Mononuclear cell (primary cell): ENCODE measurements around the gene SFPQ.

DNA sequence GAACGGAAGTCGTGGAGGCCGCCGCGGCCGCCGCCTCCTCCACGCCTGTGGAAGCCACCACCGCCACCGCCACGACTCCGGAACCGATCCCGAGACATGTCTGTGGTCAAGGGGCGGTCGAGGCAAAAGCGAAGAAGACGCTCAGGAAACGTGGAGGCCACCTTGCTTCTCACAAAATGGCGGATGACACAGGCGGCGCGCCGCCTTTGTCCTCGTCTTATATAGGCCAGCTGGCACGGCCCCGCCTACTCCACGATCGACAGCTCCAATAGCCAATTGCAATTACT is at the start of gene SFPQ:
Gene SFPQ (minus strand): TSS at position 194 of the 287 bp plus-strand sequence.
- RRBS, result under 1% methylated on average over 8 of the region's 29 CpGs

DNA sequence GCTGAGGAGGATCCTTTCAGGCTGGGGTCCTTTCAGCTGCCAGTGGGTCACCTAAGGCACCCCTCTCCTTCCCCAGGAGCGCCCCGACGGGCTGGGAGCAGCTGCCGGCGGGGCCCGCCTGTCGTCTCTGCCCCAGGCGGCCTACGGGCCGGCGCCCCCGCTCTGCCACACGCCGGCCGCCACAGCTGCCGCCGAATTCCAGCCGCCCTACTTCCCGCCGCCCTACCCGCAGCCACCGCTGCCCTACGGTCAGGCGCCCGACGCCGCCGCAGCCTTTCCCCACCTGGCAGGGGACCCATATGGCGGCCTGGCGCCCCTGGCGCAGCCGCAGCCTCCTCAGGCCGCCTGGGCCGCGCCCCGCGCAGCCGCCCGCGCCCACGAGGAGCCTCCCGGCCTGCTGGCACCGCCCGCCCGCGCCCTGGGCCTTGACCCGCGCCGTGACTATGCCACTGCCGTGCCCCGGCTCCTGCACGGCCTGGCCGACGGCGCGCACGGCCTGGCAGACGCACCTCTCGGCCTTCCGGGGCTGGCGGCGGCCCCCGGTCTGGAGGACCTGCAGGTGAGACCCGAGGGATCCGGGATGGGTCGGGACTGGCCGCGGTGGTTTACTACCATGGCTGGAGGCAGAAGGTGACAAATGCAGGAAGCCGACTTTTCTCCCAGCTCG is 870 bp downstream of the TFAP2E start:
- RRBS, result 91% methylated on average over 28 of the region's 70 CpGs

GRCh38 chr1:35708450-35709085 is 10.1 kb downstream of the C1orf216 start:
- RRBS, result no CpG with 5 or more reads among the region's 13 CpGs

- RRBS, result no CpG with 5 or more reads among the region's 3 CpGs
Measured at GRCh38 chr1:35751326-35751572, 18.5 kb downstream of the CLSPN start.

DNA sequence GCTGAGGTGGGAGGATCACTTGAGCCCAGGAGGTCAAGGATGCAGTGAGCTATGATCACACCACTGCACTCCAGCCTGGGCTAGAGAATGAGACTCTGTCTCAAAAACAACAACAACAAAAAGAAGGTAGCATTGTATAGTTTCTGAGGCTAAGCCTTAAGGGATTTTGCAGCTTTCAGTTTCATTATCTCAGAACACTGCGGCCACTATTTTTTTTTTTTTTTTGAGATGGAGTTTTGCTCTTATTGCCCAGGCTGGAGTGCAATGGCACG is 9.9 kb upstream of the CLSPN start:
- RRBS, result no CpG with 5 or more reads among the region's 2 CpGs

DNA sequence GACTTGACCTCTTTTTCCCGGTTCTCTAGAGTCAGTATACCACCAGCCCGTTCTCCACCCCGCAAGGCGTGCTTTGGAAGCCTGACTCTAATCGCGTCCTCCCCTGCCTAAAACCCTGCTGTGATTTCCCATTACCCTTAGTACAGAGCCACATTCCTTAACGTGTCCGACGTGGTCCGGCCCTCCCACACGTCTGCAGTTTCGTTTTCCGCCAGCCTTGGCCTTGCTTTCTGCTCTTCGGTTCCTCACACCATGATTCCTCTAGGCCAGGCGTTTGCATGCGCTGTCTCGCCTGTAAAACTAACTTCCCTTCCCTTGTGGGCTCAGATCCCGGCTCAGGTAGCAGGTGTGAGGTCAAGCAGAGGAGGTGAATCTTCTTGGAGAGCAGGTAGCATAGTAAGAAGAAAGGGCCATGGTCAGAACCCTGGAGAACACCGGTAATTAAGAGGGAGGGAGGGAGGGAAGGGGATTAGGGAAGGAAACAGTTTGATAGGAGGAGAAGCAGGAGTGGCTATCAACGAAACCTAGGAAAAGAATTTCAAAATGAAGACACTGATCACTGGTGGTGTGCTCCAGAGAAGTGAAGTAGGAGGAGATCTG is 961 bp downstream of the ADPRS start:
- RRBS, result 10% methylated on average over 2 of the region's 20 CpGs

- RRBS, result no CpG with 5 or more reads among the region's 4 CpGs
Measured at GRCh38 chr1:36135908-36137008, 11.2 kb upstream of the COL8A2 start.

DNA sequence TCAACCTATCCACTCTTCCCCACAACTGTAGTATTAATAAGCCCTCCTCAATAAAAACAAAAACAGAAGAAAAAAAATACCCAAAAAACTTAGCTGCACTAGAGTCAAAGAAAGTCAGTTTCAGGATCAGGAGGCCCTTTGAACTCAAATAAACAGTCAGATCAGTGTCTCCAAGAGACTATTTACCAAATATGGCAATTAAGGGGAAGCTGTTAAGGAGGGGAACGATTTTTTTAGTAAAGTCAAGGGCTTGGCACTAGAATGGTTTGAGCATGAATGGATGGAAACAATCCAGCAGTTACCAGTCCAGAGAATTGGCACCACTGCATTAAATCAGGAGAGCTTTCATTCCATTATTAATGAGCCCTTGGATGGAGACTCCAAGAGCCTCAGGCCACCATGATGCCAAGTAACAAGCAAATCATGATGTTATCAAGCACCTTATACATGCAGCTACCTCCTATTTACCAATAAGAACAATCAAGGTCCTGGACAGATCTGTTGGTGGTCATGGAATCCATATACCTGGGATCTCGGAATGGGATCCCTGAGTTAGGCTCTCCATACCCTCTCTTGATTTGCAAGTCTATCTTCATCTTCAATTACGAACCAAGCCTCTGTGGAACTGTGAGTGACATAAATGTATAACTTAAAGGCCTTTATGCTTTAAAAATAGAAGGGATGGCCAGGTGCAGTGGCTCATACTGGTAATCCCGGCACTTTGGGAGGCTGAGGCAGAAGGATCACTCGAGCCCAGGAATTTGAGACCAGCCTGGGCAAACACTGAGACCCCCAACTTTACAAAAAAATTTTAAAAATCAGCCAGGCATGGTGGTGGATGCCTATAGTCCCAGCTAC is 7.0 kb downstream of the TRAPPC3 start:
- RRBS, result no CpG with 5 or more reads among the region's 5 CpGs

GRCh38 chr1:36155737-36156006 is 288 bp upstream of the MAP7D1 start:
- RRBS, result no CpG with 5 or more reads among the region's 24 CpGs

DNA sequence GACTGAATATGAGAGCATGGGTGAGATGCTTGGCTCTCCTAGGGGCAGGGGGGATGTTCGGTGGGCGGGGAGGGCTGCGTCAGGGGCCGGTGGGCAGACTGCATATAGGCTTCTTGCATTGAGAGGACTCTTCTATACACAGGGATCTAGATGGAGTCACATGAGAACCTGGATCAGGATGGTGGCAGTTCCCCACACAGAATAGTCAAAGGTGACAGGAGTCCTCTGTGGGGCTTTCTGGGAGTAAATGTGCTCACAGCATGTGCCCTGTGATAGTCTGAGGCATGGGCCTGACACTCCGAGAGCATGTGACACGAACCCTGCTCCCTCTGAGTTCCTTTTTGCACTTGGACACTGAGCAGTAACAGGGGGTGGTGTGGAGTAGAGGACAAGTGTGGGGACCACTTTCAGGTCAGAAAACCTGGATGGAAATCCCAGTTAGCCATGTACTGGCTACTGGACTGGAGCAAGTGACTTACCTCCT is 2.2 kb downstream of the MAP7D1 start:
- RRBS, result no CpG with 5 or more reads among the region's 6 CpGs

DNA sequence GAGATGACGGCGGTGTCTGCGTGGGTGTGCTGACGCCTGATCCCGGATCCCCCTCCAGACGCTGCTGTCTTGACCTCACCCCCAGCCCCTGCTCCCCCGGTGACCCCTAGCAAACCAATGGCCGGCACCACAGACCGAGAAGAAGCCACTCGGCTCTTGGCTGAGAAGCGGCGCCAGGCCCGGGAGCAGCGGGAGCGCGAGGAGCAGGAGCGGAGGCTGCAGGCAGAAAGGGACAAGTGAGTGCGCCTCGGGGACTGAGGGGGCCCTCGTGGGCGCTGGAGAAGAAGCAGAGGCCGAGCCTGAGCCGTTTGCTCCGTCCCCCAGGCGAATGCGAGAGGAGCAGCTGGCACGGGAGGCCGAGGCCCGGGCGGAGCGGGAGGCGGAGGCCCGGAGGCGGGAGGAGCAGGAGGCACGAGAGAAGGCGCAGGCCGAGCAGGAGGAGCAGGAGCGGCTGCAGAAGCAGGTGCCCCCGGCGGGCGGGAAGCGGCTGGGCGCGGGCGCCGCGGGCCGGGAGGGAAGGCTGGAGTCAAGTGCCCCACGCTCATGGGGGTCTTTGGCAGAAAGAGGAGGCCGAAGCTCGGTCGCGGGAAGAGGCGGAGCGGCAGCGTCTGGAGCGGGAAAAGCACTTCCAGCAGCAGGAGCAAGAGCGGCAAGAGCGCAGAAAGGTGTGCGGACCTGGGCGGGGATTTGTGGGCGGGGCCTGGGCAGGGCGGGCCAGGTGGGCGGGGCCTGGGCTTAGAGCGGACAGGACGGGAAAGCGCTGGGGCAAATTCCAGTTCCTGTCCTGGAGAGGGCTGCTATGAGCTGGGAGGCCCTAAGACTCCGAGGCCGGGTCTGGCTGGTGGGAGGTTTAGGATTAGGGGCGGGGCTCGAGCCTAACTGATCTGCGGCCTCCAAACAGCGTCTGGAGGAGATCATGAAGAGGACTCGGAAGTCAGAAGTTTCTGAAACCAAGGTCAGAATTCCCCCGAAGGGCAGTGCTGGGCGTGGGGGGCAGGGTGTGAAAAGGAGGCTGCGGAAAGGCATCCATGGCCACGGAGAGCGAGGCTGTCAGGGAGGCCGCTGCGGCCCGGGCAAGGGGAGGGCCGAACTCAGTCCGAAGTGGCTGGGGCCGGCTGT is 22.8 kb downstream of the MAP7D1 start:
- RRBS, result 98% methylated on average over 27 of the region's 85 CpGs

- RRBS, result no CpG with 5 or more reads among the region's 9 CpGs
Measured at GRCh38 chr1:36187732-36188451, 31.9 kb downstream of the MAP7D1 start.

DNA sequence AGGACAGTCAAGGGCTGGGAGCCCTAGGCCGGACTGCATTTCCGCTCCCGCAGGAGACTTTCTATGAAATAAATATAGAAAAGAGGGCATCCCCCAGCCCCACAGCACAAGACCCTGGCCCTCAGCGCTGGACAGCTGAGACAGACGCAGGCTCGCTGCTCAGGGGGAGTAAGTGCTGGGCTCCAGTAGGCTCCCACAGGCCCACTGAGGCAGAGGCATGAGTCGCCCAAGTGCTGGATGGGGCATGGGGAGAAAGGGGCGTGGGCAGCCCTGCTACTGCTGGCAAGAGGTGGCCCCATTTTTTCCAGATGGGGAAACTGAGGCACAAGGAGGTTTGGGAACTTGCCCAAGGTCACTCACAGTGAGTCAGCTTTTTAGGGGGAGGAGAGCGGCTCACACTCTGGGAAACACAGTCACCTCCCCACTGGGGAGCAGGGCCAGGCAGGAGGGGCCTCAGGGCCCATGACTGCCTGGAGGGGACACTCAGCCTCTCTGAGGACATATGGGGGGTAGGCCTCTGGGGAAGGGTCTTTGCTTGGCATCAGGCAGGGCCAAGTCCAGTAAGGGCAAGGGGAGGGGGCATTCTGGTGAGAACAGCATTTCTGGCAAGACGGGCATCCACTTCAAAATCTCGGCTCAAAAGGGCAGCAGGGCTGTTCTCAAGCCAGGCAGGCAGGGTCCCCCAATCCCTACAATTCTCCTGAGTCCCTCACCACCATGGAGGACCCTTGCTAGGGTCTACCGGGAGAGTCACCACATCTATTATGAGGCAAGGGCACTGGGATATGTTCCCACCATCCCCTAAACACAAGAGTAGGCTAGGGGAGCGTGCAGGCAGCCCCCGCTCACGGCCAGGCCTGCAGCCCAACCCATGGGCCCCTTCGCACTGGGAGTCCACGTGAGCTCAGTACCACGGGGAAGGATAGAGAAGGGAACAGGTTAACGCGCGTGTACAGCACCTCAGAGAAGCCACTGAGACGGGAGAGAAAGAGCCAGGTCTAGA is 16.8 kb upstream of the EVA1B start:
- RRBS, result no CpG with 5 or more reads among the region's 22 CpGs

GRCh38 chr1:37513625-37514153 is 877 bp downstream of the MEAF6 start:
- RRBS, result 3% methylated on average over 6 of the region's 23 CpGs

- RRBS, result no CpG with 5 or more reads among the region's 9 CpGs
Measured at GRCh38 chr1:37548888-37549661, 5.0 kb downstream of the SNIP1 start.

- RRBS, result no CpG with 5 or more reads among the region's 2 CpGs
Measured at GRCh38 chr1:37817480-37818051, 9.6 kb upstream of the YRDC start.

GRCh38 chr1:38001124-38002040 is 3.9 kb downstream of the FHL3 start:
- RRBS, result no CpG with 5 or more reads among the region's 10 CpGs

DNA sequence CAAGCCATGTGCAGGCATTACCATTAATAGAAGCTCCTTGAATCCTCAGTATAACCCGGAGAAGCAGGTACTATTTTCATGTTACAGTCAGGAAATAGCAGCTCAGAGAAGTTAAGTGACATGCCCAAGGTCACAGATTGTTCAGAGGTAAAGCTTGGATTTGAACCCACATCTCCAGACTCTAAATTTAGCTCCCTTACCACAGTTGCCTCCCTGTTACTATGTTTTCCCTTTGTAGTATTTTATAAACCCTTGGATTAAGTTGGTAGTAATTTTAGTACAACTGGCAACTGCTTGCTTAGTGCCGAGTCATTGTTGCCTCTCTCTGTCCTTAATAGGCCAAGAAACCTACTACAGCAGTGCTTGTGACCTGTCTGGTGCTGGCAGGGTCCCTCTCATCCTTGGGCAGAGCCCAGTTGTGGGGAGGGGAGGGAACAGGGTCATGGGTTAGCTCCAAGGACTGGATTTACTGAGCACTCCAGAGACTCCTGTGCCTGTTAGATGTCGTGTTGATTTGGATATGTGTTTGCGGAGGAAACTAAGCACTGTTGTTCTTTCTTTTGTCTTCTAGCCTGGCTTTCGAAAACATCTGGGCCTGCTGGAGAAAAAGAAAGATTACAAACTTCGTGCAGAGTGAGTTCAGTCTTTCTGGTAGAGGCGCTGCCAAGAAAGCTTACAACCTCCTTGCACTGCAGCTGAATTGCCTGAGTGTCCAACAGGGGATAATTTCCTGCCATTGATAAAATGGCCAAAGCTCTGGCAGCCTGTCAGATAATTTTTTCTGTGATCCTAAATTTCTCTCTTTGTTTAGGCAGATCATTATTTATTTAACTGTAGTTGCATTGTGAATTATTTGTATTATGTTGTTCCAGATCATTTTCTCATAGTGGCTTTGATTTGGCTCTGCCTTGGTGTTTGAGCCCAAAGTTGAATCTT is 3.5 kb downstream of the UTP11 start:
- RRBS, result no CpG with 5 or more reads among the region's 7 CpGs

DNA sequence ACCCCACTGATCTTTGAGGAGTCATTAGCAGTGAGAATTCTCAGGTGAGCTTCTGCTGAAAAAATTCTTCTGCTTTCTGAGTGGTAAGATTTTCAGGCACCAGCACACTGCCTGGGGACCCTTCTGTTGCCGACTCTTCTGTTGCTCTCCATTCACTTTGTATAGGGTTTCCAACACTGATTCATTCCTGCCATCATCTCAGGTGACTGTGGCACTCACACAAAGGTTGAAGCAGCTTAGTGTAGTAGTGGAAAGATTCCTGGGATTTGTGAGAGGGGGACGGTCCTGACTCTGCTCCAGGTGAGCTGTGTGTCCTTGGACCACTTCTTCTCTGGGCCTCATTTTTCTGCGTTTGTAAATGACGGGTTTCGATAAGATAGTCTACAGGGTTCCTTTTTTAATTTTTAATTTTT is 9.4 kb downstream of the UTP11 start:
- RRBS, result no CpG with 5 or more reads among the region's 5 CpGs

DNA sequence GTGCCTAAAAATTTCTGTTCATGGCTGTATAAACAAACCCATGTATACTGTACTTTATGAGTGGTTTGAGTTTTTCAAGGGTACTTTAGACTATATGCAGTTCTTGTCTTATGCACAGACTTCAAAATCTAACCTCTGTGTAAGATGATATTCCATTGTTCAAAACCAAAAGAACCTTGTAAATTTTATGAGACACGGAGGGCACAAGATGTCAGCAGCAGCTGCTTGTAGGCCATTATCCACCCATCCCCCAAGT is 107.0 kb upstream of the POU3F1 start:
- RRBS, result no CpG with 5 or more reads among the region's 1 CpG